Airway epithelial cell (primary cell): Measurements from ENCODE around the genes GUCA1C and DPPA2.

- RAMPAGE, long total RNA: no peak
These were observed 35.8 kb downstream of the BBX start for GRCh38 chr3:107558525-107558989.

- RAMPAGE, long total RNA: no peak
These were observed 250.0 kb downstream of the BBX start for GRCh38 chr3:107772493-107773467.

GRCh38 chr3:107927308-107928184, 163.3 kb downstream of the CD47 start:
- RAMPAGE, long total RNA: no peak

GRCh38 chr3:107970032-107970824, 120.6 kb downstream of the CD47 start:
- RAMPAGE, long total RNA: no peak

DNA sequence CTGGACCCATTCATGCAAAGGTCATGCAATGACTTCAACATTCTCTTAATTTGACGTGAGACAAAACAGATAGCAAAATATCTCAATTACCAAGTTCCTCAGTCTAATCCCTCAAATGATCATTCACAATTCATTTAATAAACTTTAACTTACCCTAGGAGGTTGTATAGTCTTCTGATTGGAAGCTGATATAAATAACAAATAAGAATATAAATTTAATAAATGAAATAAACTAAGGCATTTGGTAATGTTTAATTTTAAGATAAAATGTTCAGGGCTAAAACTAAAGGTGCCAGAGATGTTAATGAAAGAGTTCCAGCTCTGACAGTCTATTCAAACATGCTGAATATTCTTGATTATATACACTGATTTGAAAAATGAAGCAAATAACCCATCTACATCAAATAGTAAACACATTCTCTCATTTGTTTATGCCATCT, 39.0 kb downstream of the CD47 start:
- RAMPAGE, long total RNA: no peak

GRCh38 chr3:108088459-108089094, 2.3 kb downstream of the CD47 start:
- RAMPAGE, long total RNA: no peak

GRCh38 chr3:108137394-108137739, 46.5 kb upstream of the CD47 start:
- RAMPAGE, long total RNA: no peak

- RAMPAGE, long total RNA: no peak
These were observed at the start of gene GUCA1C for GRCh38 chr3:108953654-108954119. Gene GUCA1C, minus strand, starts transcription at chr3:108953879.

- RAMPAGE, long total RNA: no peak
These were observed 52.5 kb downstream of the C3orf85 start for GRCh38 chr3:109189029-109189352.

GRCh38 chr3:109316092-109316978, at the start of gene DPPA2:
Gene DPPA2, minus strand, starts transcription at chr3:109316517.
- RAMPAGE, long total RNA: no peak

- RAMPAGE, long total RNA: no peak
These were observed 18.9 kb upstream of the DPPA4 start for GRCh38 chr3:109356064-109356866.

DNA sequence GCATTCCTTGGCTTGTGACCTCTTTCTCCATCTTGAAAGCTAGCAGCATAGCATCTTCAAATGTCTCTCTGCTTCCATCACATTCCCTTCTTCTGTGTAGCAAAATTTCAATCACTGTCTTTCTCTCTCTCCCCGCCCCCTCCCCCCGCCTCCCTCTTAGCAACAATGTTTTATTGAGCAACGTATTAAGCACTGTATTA, 373.8 kb upstream of the NECTIN3 start:
- RAMPAGE, long total RNA: no peak

DNA sequence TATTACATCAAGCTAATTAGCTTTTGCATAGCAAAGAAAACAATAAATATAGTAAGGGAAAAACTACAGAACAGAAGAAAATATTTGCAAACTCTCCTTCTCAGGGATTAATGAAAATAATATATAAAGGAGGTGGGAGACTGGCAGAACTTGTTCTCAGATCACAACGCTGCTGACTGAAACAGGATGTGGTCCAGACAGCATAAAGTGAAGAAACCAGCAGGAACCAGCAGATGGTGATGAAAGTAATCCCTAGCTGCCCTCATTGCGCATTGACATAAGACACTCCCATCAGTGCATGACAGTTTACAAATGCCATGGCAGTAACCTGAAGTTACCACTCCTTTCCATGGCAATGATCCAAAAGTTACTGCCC, 149.2 kb upstream of the CD96 start:
- RAMPAGE, long total RNA: no peak

GRCh38 chr3:111826591-111826895, 32.5 kb upstream of the PHLDB2 start:
- RAMPAGE, long total RNA: no peak

DNA sequence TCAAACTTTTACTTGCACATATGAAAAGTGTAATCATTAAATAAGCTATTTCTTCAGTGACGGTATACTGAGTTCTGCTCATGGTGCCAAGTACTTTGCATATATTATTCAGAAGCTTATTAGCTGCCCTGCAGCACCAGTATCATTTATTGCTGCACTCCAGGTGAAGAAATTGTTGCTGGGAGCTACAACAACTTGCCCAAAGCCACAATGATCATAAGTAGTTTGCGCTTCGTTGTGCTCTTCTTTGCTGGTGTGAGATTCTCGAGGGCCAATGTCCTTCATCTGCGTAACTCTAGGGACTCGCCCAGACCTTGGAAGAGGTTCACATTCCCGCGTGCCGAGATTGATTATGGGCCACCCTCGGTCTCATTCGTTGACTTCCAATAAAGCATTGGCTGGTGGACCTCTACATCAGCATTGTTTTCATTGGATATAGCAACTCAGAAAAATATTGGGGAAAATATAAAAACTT, 506 bp upstream of the PHLDB2 start:
- RAMPAGE, long total RNA: no peak

GRCh38 chr3:111922123-111922647, 56.6 kb upstream of the ABHD10 start:
- RAMPAGE, long total RNA: no peak

DNA sequence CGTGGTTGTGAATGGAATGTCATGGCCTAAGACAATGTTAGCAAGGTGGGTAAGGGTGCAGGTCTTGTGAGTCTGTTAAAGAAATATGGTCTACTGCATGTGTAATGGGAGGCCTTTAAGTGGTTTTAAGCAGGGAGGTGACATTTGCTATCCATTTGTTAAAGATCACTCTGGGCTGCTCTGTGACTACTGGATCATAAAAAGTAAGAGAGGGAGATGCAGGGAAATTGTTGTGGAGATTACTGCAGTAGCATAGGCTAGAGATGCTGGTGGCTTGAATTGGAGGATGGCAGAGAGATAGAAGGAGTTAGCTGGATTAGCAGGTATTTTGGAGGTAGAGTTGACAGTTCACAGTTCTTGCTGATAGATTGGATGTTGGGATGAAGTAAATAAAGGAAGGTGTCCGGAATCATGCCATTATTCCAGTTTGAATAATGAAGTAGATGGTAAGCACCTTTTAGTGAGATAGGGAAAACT, 32.2 kb upstream of the ABHD10 start:
- RAMPAGE, long total RNA: no peak

DNA sequence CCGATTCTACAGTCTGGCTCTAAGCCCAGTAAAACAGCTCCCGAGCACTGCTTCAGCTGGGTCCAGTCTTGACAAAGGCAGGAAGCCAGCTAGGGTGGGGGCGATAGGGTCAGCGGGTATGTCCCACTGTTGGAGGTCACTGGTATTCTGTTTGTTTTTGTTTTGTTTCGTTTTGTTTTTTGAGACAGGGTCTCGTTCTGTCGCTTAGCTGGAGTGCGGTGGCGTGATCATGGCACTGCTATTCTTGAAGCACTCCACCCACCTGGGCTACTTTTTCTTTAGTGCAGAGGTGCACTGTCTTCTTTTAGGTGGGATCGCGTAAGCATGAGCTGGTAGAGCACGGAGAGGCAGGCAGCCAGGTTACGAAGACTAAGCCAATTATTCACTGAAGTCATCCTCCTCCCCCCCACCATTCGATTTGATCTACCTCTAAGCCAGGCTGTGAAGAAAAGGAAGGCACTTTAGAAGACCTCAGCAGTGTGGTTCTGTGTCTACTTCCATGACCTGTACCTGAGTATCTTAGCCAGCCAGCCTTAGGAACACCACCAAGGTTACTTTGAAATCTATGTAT, 16.2 kb downstream of the GCSAM start:
- RAMPAGE, long total RNA: no peak

GRCh38 chr3:112299468-112299750, 5.4 kb upstream of the SLC9C1 start:
- RAMPAGE, long total RNA: no peak

DNA sequence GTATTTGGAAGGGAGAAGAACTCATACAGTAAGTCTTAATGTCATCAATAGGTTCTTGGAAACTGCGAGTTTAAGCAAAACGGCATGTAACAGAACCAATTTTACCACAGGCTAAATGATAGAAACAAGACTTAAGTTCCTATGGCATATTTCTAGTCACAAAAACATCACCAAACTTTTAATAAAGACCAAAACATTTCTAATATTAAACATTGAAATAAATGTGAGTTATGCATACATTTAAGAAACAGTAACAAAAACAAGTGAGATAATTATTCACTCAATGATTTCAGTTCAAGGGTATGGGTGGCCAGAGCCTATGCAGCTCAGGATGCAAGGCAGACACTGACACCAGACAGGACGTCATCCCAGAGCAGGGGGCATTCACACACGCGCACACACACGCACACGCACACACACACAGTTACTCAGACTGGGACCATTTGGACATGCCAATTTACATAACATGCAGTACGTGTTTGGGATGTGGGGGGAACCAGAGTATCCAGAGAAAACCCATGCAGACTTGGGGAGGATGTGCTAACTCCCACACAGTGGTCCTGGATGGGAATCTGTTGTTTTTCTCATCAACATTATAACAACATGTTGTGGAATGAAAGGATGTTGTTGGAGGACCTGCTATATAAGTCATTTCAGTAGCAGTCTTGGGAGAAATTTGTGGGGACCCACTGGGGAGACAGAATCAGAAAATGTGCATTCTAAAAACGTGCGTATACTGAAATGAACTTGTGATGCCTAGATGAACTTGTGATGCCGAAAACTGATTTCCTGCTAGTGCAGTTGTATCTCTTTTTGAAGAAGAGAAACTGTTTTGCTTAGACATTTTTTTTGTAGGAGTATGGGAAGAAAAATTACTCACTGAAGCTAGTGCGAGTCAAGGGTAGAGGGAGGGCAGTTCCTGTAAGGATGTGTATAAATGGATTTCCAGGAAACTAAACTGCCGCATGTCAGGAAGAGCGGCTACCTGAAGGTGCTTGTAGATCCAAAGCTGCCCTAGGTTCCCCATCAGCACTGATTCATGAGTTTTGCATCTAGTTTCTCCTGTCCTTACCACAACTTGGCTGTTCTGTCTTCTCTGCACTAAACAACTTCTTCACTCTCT, 25.1 kb downstream of the CD200 start:
- RAMPAGE, long total RNA: no peak